Measurements from ENCODE around the genes MAGEB1, TMEM47, PRRG1 and SYTL5.

GRCh38 chrX:28206647-28207153 is 225.5 kb upstream of the DCAF8L1 start:
- RRBS = no CpG with 5 or more reads among the region's 28 CpGs
CAGE:
- cytosol, long polyA plus RNA = no peak
- long polyA plus RNA = no peak
- nucleus, long polyA plus RNA = no peak

GRCh38 chrX:28847154-28847881 is 260.1 kb downstream of the IL1RAPL1 start:
- RRBS = no CpG with 5 or more reads among the region's 4 CpGs
CAGE:
- cytosol, long polyA plus RNA = no peak
- long polyA plus RNA = no peak
- nucleus, long polyA plus RNA = no peak

DNA sequence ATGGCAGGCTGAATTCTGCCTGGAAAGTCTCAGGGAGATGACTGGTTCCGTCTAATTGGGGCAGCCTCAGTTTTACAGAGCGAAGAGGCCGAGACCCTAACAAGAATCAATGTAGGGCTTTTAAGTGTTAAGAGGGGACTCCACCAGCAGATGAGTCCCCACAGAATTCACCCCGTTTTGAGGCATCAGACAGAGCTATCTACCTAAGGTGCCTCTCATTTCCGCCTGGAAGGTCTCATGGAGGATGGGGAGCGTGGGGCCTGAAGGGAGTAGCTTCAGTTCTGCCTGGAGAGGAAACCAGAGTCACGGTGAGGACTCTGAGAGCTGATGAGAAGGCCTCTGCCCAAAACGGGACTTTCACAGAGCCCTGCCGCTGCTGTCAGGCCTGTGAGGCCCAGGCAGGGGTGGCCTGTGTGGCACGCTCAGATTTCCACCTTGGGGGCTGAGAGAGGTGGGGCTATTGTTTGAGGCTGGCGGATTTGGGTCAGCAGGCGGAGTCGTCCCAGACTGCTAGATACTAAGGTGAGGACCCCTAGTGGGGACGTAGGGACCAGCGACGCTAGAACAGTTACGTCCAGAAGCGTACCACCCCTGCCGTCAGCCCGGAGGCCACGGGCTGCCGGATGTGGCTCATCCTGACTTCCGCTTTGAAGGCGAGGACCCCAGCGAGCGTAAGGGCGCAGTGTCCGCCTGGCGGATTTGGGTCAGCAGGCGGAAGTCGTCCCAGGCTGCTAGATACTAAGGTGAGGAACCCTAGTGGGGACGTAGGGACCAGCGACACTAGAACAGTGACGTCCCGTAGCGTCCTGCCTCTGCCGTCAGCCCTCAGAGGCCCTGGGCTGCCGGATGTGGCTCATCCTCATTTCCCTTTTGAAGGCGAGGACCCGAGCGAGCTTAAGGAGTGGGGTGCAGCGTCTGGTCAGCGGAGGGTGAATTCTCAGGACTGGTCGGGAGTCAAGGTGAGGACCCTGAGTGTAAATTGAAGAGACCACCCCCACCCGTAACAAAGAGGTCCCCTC is at the start of gene MAGEB1:
TSS of gene MAGEB1 (plus strand) at position 633 of the 1,019 bp plus-strand sequence.
- RRBS = no CpG with 5 or more reads among the region's 45 CpGs
CAGE:
- cytosol, long polyA plus RNA = no peak
- long polyA plus RNA = no peak
- nucleus, long polyA plus RNA = no peak

GRCh38 chrX:30638552-30638989 is 14.7 kb upstream of the GK start:
- RRBS = no CpG with 5 or more reads among the region's 3 CpGs
CAGE:
- cytosol, long polyA plus RNA = no peak
- long polyA plus RNA = no peak
- nucleus, long polyA plus RNA = no peak

DNA sequence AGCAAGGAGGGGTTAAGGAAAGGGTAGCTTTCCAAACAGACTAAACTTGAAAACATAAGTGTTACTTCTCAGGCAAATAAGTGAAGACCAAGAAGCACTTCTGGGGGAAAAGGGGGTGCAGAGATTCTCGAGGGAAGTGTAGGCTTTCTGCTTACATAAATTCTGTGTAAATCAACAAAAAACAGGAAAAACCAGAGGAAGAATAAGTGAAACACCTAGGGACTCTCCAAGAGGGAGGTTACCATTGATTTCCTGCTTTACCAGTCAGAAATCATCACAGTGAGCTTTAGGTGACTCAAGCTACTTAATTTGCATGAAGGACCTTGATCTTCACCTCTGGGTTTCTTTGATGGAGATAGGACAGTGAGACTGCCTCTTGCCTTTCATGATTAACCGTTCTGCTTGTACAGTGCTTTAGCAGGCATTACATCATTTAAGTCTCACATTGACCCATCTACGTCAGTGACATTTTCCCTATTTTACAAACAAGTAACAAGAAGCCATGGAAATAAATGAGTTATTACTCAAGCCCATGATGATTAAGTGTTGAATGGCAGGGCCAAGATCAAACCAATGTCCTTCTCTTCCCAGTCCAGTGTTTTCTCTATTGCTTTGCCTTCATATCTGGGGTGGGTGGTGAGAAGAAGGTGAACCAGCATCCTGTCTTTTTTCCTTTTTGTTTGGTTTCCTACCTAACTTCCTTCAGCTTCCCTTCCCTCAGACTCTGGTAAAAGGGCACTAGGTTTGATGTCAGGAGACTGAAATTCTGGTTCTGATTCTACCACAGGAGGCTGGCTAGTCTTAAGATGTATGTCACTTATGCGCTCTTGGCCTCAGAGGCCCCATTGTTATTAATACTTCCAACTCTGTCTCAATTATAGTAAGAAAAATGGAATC is 3.3 kb upstream of the GK start:
- RRBS = no CpG with 5 or more reads among the region's 4 CpGs
CAGE:
- cytosol, long polyA plus RNA = no peak
- long polyA plus RNA = no peak
- nucleus, long polyA plus RNA = no peak

DNA sequence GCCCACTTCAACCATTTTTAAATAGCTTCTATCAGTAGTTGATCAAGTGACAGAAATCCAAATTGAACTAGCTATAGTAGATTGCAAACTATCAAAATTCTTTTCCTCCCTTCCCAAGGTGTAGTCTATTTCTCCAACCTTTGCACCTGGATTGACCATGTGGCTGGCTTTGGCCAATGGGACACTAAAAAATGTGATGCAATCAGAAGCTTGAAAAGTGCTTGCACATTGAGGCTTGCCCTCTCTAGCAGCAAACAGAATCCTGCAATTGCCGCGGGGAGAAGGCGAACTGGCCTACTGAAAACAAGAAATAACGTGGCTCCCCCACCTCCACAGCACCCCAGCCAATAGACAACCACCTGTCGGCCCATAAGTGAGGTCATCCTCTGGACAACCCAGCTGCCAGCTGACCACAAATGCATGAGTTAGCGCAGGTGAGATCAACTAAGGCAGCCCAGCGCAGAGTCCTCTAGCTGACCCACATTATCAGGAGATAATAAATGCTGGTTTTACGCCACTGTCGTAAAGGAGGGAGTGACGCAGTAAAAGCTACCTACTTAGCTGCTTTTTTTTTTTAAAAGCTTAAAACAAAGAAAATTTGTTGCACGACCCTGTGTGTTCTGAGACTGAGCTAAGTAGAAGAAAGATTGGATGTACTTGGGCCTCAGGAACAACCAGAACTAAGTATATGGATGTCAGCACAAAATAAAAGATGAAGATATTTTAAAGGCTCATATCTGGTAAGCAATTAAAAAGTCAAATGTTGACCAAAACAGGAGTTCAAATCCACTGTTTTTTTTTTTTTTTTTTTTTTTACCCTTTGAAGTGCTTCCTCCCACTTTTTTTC is 95.3 kb downstream of the GK start:
- RRBS = no CpG with 5 or more reads among the region's 11 CpGs
CAGE:
- cytosol, long polyA plus RNA = no peak
- long polyA plus RNA = no peak
- nucleus, long polyA plus RNA = no peak

- RRBS = no CpG with 5 or more reads among the region's 10 CpGs
CAGE:
- cytosol, long polyA plus RNA = no peak
- long polyA plus RNA = no peak
- nucleus, long polyA plus RNA = no peak
Measured at GRCh38 chrX:31929244-31929897, 857.5 kb upstream of the FTHL17 start.

GRCh38 chrX:31993644-31994029 is 921.8 kb upstream of the FTHL17 start:
- RRBS = no CpG with 5 or more reads among the region's 4 CpGs
CAGE:
- cytosol, long polyA plus RNA = no peak
- long polyA plus RNA = no peak
- nucleus, long polyA plus RNA = no peak

DNA sequence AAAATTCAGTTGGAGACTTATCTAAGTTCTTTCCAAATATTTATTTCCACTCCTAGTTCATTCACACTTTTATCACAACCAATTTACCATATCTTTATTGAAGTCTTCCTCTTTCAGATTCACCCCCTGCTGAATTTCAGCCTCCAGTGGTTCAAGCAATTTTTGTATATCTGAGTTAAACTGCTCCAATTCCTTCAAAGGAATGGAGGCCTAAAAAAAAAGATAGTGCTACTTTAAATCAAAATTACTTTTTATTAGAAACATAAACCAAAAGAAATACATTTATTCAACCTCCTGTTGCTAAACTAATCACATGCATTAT is 863.1 kb downstream of the DMD start:
CAGE:
- cytosol, long polyA plus RNA = no peak
- long polyA plus RNA = no peak
- nucleus, long polyA plus RNA = no peak

DNA sequence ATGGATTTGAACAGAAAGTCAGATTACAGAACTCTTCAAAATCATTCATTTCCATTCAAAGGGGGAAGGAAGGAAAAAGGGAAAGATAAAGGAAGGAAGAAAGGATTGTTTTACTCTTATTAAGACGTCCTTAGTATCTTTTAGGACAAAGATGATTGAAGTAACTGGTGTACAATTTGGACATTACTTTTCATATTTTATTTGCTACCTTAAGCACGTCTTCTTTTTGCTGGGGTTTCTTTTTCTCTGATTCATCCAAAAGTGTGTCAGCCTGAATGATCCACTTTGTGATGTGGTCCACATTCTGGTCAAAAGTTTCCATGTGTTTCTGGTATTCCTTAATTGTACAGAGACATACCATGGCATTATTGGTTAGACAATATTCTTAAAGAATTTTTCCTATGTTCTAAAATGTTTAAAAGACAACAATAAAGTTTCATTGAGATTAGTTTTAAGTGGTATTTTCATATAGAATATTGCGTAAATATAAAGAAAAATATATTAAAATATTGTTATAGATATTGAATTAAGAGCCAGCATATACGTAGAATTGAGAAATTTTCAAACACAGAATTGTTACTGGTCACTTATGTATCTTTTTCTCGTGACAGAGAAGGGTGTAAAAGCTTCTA is 846.9 kb downstream of the DMD start:
- RRBS = no CpG with 5 or more reads among the region's 5 CpGs
CAGE:
- cytosol, long polyA plus RNA = no peak
- long polyA plus RNA = no peak
- nucleus, long polyA plus RNA = no peak

GRCh38 chrX:34657179-34658182 is at the start of gene TMEM47:
Gene TMEM47, minus strand, starts transcription at chrX:34657285.
- RRBS = 22% methylated on average over 30 of the region's 76 CpGs
CAGE:
- cytosol, long polyA plus RNA = no peak
- long polyA plus RNA = no peak
- nucleus, long polyA plus RNA = no peak

- RRBS = 23% methylated on average over 23 of the region's 94 CpGs
CAGE:
- cytosol, long polyA plus RNA = no peak
- long polyA plus RNA = no peak
- nucleus, long polyA plus RNA = no peak
Measured at GRCh38 chrX:36962892-36963936, 45.0 kb upstream of the FAM47C start.

GRCh38 chrX:37078364-37078769 is 70.2 kb downstream of the FAM47C start:
- RRBS = no CpG with 5 or more reads among the region's 25 CpGs
CAGE:
- cytosol, long polyA plus RNA = no peak
- long polyA plus RNA = no peak
- nucleus, long polyA plus RNA = no peak

DNA sequence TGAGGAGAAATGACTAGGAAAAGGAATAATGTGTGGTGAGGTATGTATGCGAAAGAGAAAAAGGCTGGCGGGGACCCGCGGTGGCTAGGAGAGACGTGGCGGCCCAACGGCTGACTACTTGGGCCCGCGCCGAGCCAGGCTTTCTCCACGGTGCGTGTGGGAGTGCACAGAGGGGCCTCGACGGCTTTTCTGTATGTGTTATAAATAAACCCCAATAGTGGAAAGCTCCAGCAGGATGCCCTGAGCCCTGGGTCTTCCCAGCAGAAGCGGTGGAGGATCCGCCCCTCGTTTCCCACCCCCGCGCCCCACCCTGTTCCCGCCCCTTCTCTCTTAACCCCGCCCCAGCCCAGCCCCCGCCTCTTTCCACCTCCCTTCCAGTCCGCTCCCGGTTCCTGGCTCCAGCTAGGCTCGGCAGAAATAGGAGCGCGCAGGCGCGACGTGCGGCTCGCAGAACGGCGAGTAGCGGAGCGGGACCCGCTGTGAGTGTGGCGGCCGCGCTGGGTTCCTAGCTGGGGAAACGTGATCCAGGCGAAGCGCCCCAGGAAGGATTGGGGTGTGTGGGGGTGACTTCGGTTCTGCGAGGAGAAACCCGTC is at the start of gene PRRG1:
TSS of gene PRRG1 (plus strand) at position 448 of the 594 bp plus-strand sequence.
- RRBS = no CpG with 5 or more reads among the region's 46 CpGs
CAGE:
- cytosol, long polyA plus RNA = start-site peak on the plus strand centred at position 422 of the sequence, 60 bp wide, 114 and 276 reads in 2 replicates
- long polyA plus RNA = start-site peak on the plus strand centred at position 429 of the sequence, 60 bp wide, 81 and 226 reads in 2 replicates
- nucleus, long polyA plus RNA = no peak

GRCh38 chrX:37783240-37783911 is 3.5 kb downstream of the CYBB start:
- RRBS = no CpG with 5 or more reads among the region's 6 CpGs
CAGE:
- cytosol, long polyA plus RNA = no peak
- long polyA plus RNA = no peak
- nucleus, long polyA plus RNA = no peak

DNA sequence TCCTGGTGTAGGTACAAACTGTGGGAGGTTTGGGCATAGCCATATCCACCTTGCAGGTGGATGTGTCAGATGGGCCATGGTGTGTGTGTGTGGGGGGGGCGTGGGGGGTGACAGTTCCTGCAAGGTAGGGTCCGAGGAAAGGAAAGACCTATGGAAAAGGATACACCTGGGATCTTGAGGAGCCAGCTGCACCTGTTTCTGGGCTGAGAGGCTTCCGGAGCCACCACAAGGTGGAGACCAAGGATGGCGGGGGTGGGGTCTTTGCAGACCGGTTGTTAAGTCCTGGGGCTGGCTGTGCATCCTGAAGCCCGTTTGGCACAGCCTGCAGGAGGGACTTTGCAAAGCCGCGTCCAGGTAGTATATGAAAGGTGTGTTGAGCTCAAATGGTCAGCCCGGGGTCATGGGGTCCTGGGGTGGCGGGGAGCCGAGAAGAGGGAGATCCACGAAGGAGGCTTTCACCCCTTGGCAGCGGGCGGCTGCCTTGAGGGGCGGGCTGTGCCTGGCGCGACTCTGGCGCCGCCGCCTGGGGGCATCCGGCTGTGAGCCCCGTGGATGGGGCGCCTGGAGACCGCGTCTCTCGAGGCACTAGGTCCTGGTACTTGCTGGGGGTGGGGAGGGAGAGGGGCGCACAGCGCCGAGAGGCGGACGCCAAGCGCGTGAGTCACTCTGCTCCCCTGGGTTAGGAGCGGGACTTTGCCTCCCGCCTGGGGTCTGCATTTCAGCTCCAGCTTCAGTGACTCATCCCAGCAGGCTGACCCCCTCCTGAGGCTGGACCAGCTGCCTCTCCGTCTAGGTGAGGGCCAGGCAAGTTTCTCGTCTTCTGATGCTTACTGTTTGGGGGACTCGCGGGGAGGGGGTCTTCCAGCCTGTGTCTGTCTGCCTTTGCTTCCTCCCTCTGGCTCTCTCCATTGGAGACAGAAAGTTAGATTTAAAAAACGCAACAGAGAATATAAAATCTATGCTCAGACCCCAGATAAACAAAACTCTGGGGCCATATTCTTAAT is 58.3 kb upstream of the DYNLT3 start:
- RRBS = 22% methylated on average over 3 of the region's 40 CpGs
CAGE:
- cytosol, long polyA plus RNA = no peak
- long polyA plus RNA = no peak
- nucleus, long polyA plus RNA = start-site peak on the plus strand centred at position 726 of the sequence, 125 bp wide, 12 and 27 reads in 2 replicates

DNA sequence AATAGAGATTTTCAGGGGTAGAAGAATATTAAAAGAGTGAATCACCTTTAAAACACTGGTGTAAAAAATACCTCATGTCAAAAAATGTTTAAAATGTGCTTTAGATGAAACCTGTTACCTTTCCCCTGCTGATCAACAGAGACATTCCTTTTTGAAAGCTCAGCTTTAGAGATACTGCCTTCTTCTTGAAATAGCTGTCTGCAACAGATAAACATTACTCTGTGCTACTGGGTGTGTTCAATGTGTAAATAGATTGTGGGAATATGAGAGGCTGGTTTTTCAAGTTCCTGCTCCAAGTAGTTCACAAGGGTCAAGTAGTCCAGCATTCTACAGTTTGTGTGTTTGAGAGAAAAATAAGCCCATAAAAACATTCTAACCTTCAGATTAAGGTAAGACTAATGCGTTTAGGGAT is at the start of gene SYTL5:
TSS of gene SYTL5 (plus strand) at position 274 of the 412 bp plus-strand sequence.
- RRBS = no CpG with 5 or more reads among the region's 1 CpG
CAGE:
- cytosol, long polyA plus RNA = no peak
- long polyA plus RNA = no peak
- nucleus, long polyA plus RNA = no peak

GRCh38 chrX:38343034-38343541 is 9.3 kb upstream of the OTC start:
- RRBS = no CpG with 5 or more reads among the region's 1 CpG
CAGE:
- cytosol, long polyA plus RNA = no peak
- long polyA plus RNA = no peak
- nucleus, long polyA plus RNA = no peak

DNA sequence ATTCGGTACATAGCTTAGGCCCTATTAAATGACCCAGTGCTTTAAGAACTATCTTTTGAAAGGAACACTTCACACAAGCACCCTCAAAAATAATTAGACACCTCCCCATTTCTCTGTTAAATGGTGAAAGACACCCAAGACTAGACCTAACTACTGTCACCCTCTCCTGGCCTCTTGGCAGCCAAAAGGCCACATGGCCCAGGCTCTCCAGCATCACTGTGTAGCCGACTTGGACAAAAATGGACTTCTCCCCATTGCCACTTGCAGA is 1.9 kb downstream of the MID1IP1 start:
- RRBS = no CpG with 5 or more reads among the region's 2 CpGs
CAGE:
- cytosol, long polyA plus RNA = no peak
- long polyA plus RNA = no peak
- nucleus, long polyA plus RNA = no peak

DNA sequence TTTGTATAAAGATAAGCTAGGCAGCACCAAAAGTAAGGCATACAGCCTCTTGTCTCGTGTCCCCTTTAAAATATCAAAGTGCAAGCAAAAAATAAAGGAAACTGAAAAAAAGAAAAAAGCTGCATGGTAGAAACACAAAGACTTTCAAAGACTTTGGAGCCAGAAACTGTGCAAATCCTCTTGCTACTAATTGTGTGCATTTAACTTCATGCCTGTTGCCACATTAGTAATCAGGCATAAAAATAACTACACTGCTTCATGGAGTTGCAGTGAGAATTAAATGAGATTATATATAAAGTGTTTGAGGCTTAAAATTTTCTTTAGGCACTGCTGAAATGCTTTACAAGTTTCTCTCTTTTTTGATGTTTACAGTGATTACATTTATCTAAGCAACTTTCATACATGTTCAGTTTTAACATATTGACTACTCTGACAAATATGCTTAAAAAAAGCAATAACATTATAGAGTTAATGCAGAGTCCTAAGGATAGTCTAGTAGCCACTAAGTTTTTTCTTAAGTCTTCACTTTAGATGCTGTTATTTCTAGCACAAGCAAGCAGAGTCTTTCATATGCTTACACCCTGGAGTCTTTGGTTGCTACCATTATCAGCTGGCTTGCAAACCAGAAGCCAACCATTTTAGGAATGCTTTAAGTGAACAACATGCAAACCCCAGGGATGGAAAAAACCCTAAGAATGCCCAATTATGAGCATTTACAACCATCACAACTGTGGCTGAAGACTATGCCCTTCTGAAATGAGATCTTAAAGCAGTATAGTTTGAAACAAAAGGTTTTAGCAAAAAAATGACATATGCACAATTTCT is 6.4 kb downstream of the MID1IP1 start:
- RRBS = no CpG with 5 or more reads among the region's 1 CpG
CAGE:
- cytosol, long polyA plus RNA = no peak
- long polyA plus RNA = no peak
- nucleus, long polyA plus RNA = no peak